ENCODE measurements around a stretch of chr4.

- PRO-cap, 4 experiments: peak in 3 of 4 experiments; most common plus-strand start chr4:185965960 (in 2); most common minus-strand start chr4:185965846 (in 3)
- RAMPAGE, long total RNA, 4 experiments: start-site peak on the plus strand in 1 of 4 experiments, at chr4:185965711-185965743 at its widest, 10 reads per replicate
Observed at GRCh38 chr4:185965341-185966185, 103.4 kb upstream of the TLR3 start.

DNA sequence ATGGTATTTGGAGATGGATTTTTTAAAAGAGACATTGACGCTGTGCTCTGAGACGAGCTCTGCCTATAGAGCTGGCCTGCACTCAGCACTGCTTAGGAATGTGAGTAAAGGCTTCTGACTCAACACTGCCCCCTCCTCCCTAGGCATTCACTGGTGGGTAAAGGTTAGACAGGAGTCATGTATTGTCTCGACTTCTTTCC is 58.5 kb upstream of the CYP4V2 start:
- PRO-cap, 4 experiments: no peak in any of the 4 experiments
- RAMPAGE, long total RNA, 4 experiments: no peak in any of the 4 experiments

GRCh38 chr4:186212403-186212962 is 14.8 kb upstream of the KLKB1 start:
- PRO-cap, 4 experiments: no peak in any of the 4 experiments
- RAMPAGE, long total RNA, 4 experiments: no peak in any of the 4 experiments

DNA sequence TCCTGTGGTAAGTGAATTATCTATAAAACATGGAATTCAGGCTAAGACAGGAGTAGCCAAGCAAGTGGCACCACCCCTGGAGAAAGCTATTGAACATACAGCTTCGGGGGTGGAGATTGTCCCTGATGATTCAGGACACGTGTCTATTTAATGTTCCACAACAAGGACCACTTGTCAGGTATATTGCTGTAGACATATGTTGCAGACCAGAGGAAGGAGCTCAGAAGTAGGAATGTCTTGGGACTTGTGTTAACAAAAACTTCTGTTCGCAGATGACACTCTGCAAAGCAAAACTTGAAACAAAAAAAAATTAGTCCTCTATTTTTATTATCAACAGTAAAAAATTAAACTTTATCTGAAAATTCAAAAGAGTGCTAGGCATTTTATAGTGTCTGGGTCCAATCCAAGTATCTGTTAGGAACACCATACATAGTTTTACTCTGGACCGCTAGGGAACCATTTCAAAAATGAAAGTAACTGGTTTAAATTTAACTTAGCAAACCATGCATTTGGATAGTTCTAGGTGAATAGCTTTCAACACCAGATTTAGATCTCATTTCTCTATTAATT is 1.0 kb downstream of the KLKB1 start:
- PRO-cap, 4 experiments: no peak in any of the 4 experiments
- RAMPAGE, long total RNA, 4 experiments: no peak in any of the 4 experiments

GRCh38 chr4:186250714-186251087 is 15.3 kb upstream of the F11 start:
- PRO-cap, 4 experiments: no peak in any of the 4 experiments
- RAMPAGE, long total RNA, 4 experiments: no peak in any of the 4 experiments

DNA sequence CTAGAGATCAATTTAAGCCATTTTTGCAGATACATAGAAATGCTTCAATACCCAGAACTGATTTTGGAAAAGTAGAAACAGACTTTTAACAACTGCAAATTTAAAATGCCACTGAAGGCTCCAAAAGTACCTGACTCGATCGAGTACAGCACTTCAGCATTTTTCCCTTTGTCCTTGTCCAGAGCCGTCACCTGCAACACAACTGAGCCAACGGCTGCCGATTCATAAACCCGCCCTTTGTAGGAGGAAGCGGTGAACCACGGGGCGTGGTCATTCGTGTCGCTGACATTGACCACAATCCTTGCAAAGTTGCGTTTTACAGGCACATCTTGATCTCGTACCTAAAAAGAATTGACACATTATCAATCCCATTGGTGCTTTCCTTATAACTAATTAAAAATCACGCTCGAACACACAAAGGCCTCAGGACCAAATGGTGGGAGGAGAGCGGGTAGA is 72.7 kb upstream of the MTNR1A start:
- PRO-cap, 4 experiments: no peak in any of the 4 experiments
- RAMPAGE, long total RNA, 4 experiments: no peak in any of the 4 experiments

- PRO-cap, 4 experiments: no peak in any of the 4 experiments
- RAMPAGE, long total RNA, 4 experiments: start-site peak on the minus strand in 1 of 4 experiments, at chr4:186636137-186636787 at its widest, 5 reads per replicate
Observed at GRCh38 chr4:186636324-186636969, 81.1 kb upstream of the MTNR1A start.

GRCh38 chr4:186676460-186677026 is 47.1 kb downstream of the FAT1 start:
- PRO-cap, 4 experiments: no peak in any of the 4 experiments
- RAMPAGE, long total RNA, 4 experiments: no peak in any of the 4 experiments

- PRO-cap, 4 experiments: no peak in any of the 4 experiments
- RAMPAGE, long total RNA, 4 experiments: no peak in any of the 4 experiments
Observed at GRCh38 chr4:186708595-186709275, 14.9 kb downstream of the FAT1 start.

- PRO-cap, 4 experiments: no peak in any of the 4 experiments
- RAMPAGE, long total RNA, 4 experiments: no peak in any of the 4 experiments
Observed at GRCh38 chr4:186728643-186729263, 5.1 kb upstream of the FAT1 start.

DNA sequence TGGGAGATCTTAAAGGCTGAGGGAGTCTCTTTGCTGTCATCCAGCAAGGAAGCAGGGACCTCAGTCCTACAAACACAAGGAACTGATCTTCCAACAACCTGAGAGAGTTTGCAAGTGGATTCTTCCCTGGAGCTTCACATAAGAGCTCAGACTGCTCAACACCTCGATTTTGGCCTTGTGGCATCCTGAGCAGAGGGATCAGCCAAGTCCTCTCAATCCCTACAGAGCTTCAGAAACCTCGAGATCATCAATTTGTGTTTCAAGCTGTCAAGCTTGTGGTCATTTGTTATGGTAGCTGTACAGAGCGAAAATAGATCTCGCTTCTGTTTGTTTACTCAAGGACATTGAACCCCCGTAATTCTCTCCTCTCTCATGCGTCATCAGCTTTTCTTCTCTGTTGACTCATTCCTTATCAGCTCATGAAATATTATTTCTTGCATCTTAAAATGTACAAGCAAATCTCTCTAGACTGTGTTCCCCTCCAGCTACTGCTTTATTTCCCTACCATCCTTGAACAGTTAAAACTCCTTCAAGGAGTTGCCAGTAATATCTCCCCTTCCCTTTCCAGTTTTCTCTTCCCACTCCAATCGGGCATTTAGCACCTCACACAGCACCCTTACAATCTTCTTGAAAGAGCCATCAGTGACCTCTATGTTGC is 106.1 kb upstream of the FAT1 start:
- PRO-cap, 4 experiments: no peak in any of the 4 experiments
- RAMPAGE, long total RNA, 4 experiments: no peak in any of the 4 experiments

GRCh38 chr4:186839429-186840062 is 115.9 kb upstream of the FAT1 start:
- PRO-cap, 4 experiments: no peak in any of the 4 experiments
- RAMPAGE, long total RNA, 4 experiments: no peak in any of the 4 experiments

DNA sequence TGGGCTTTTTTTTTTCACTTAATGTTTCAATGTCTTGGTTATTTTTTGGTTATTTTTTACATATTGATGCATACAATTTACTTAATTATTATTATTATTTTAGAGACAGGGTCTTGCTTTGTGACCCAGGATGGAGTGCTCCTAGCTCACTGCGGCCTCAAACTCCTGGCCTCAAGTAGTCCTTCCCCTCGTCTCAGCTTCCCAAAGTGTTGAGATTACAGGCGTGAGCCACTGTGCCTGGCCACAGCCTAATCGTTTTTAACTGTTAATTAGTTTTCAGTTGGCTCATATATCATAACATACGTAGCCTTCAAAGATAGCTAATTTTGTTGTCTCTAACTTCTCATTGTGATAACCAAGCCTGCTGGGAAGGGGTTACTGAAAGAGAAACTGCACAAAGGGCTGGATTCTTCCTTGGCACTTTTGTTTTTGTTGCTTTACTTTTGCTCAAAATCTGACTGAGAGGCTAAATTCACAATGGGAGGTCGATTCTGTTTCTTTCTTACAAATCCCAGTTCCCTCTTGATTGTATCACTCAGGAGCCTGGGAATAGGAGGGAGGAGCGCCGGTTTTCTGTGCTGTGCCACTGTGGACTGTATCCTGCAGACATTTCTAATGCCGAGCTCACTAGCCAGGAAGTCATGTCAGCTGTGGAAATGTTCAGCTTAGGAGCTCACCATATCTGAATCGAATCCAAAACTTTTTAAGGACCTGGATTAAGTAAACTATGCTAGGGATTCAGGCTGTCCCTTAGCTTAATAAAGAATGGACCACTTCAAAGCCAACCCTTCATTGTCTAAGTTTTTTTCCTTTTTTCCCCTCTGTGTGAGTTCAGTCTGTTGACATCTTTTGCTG is 120.4 kb upstream of the FAT1 start:
- PRO-cap, 4 experiments: peak in 1 of 4 experiments; most common plus-strand start position 642 of the sequence (in 1); most common minus-strand start position 614 of the sequence (in 1)
- RAMPAGE, long total RNA, 4 experiments: no peak in any of the 4 experiments

GRCh38 chr4:186900931-186901110 is 177.2 kb upstream of the FAT1 start:
- PRO-cap, 4 experiments: no peak in any of the 4 experiments
- RAMPAGE, long total RNA, 4 experiments: no peak in any of the 4 experiments

- PRO-cap, 4 experiments: no peak in any of the 4 experiments
- RAMPAGE, long total RNA, 4 experiments: no peak in any of the 4 experiments
Observed at GRCh38 chr4:187613504-187614014, 382.0 kb upstream of the ZFP42 start.

DNA sequence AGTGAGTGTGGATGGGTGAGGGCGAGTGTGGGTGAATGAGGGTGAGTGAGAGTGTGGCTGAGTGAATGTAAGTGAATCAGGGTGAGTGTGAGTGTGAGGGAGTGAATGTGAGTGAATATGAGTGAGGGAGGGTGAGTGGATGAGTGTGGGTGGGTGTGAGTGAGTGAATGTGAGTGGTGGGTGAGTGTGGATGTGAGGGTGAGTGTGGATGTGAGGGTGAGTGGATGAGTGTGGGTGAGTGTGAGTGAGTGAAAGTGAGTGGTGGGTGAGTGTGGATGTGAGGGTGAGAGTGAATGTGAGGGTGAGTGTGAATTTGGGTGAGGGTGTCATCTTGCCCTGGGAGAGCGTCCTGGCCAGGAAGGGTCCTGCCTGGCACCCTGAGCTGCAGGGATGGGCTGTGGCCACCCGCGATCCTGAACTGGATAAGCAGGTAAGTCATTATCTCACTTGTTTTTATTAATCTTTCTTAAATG is 67.6 kb downstream of the TRIML1 start:
- PRO-cap, 4 experiments: peak in 3 of 4 experiments; most common minus-strand start position 222 of the sequence (in 3)
- RAMPAGE, long total RNA, 4 experiments: no peak in any of the 4 experiments

DNA sequence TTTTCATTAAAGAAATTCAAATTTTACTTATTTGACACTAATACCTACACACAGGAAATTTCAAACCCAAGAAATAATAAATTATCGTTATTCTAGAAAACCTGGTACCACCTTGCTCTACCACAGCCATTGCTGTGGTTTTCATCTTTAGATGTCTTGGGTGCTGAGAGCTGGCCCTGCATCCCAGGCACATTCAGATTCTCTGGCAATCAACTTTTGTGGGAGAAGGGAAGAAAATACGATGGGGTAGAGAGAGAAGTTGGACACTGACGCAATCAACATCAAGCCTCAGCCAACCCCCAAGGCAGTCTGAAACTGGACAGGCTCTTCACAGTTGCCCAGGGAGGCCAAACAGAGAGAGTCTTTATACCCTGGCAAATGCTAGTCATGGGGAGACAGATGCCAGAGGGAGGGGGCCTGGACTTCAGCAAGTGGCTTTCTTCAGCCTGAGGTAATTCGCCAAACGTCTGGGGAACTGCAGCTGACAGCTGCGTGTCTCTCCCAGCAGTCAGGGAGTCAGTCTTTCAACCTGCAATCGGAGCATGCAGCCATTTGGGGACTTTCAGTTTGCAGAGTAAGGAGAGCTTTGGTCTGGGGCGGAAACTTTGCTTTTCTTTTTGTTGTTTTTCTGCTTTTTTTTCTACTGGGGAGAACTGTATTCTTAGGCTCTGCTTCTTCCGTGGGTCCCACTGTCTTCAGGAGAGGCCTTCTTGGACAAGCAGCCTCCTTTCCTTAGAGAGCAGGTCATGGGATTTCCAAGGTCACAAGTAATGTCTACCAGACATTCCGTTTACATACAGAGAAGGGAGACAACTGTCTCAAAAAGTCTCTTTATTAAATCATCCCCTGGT is 521.6 kb downstream of the TRIML1 start:
- PRO-cap, 4 experiments: no peak in any of the 4 experiments
- RAMPAGE, long total RNA, 4 experiments: no peak in any of the 4 experiments

GRCh38 chr4:188976520-188977222 is 837.4 kb downstream of the TRIML1 start:
- PRO-cap, 4 experiments: no peak in any of the 4 experiments
- RAMPAGE, long total RNA, 4 experiments: no peak in any of the 4 experiments

GRCh38 chr4:189658638-189659226 is 281.9 kb upstream of the FRG1 start:
- PRO-cap, 4 experiments: no peak in any of the 4 experiments
- RAMPAGE, long total RNA, 4 experiments: no peak in any of the 4 experiments

GRCh38 chr4:189721388-189722011 is 219.2 kb upstream of the FRG1 start:
- PRO-cap, 4 experiments: no peak in any of the 4 experiments
- RAMPAGE, long total RNA, 4 experiments: no peak in any of the 4 experiments

Measured in spleen (tissue), 7 donors.